ENCODE measurements around a stretch of chr13.

DNA sequence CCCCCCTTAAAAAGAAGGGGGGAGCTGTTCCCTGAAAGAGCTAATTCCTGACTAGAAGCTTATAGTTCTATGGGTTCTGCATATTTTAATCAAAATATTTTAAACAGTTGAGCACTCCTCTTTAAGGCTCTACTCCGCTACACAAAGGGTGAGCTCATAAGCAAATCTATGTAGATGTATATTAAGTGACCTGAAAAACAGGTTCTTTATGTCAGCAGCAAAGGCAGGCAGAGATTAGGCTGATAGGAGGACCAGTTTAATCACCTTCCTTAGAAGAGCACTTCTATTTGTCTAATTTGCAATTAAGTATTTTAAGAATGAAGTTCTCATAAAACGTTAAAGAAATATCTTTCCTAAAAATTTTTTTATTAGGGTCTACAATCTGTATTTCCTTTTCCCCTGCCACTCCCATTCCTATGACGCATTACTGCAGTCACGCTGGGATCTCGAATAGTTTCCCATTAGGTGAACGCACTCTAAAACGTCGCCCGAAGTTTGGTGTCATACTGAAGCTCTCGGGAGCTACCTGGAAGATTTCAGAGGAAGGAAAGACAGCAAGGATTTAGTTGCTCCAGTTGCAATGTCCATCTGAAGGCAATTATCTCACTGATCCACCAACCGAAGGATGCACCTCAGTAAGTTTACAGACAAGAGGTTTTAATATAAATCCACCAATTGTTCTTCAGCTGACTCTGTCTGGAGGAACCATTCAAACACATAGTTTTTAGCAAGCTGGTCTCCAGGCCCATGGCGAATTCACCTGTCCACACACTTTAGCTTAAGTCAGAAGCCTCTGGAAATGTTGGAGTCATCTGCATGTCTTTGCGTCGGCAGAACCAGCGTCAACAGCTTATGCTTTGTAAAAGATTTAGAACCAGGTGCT, 5.0 kb downstream of the EFNB2 start:
- RRBS, result no CpG with 5 or more reads among the region's 15 CpGs

- RRBS, result no CpG with 5 or more reads among the region's 3 CpGs
Observed at GRCh38 chr13:106709465-106709904, 141.5 kb upstream of the ARGLU1 start.

DNA sequence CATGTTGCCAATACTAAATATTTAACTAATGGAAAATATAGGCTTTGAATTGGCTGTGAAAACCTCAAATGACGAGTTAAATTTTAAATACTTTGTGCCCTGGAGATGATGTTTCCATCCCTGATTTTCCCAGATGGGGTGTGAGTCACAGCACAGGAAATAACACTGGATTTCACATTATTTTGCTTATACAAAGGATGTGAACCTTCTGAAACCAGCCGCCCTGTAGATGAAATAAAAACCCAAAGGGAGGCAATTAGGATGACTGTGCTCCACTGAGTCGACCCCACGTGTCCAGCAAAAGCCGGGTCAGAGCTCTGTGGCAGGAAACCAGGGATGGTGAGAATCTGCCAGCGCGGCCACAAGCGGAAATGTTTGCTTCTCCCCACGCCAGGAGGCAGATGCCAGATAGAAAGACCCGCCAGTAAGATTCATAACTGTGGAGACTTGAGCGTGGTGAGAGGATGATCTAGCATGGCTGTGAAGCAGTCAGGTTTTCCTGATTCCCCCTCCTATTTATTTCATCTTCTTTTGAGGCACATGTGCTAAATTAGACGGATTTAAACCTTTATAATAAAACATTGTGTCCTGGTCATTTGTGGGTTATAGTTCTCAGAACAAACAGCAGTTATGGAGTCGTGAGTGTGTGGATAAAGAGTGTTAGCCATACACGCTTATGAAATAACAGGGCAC, 416.3 kb downstream of the NALF1 start:
- RRBS, result no CpG with 5 or more reads among the region's 14 CpGs

DNA sequence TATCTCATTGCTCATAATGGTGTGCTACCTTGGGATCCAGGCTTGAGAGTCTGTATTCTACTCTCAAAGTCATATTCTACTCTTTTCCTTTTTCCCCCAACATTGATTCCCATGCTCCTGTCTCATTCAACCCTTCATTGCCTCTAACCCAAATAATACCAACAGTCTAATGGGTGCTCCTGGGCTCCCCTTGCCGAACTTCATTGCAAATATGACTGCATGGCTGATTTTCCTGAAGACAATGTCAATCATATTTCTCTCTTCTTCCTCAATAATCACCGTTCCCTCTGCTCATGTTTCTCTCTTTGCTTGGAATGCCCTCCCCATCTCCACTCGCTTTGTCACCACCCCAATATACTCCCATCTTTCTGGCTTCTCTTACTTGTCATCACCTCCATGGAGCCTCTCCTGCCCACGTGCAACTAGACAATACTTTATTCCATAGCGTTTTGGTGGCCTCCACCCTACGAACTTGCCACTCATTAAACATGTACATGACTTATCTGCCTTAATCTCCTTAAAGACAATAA, 147.6 kb downstream of the NALF1 start:
- RRBS, result no CpG with 5 or more reads among the region's 6 CpGs

GRCh38 chr13:107912807-107913195, 45.5 kb upstream of the NALF1 start:
- RRBS, result no CpG with 5 or more reads among the region's 2 CpGs

DNA sequence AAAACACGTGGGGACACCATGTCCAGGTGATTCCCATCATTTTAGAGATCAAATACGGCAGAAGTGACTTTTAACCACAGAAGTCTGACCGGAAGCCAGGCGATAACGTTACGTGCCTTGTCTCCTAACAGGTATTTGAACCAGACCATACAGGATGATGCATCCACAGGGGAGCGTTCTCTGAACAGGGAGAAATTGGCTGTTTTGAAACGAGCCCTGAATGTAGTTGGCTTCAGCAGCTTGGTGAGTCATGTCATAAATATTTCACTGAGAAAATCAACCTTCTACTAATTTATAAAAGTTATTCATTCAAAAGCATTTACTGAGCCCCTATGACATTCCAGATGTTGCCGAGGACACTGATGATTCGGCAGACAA, 328.1 kb downstream of the MYO16 start:
- RRBS, result no CpG with 5 or more reads among the region's 10 CpGs

GRCh38 chr13:109140828-109141278, 511.4 kb downstream of the MYO16 start:
- RRBS, result 7% methylated on average over 39 of the region's 47 CpGs

DNA sequence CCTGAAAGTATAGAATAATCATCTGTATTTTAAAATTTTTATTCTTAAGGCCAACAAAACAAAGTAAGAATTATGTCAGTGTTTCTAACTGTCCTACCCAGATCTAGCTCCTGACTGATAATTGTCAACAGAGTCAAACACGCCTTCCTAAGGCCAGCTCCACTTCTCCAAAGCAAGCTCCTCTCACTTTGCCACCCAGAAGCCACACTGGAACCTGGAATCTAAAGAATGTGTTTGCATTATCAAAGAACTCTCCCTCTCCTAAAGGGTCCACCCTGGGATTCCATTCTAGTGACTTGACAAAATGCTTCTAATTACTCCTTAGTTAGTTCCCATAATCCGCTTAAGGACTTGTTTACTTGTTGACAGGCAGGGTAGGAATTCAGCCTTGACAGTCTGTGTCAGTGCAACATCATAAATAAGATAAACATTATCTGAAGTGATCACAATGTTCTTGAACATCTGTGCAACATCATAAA, 512.3 kb downstream of the IRS2 start:
- RRBS, result no CpG with 5 or more reads among the region's 2 CpGs

DNA sequence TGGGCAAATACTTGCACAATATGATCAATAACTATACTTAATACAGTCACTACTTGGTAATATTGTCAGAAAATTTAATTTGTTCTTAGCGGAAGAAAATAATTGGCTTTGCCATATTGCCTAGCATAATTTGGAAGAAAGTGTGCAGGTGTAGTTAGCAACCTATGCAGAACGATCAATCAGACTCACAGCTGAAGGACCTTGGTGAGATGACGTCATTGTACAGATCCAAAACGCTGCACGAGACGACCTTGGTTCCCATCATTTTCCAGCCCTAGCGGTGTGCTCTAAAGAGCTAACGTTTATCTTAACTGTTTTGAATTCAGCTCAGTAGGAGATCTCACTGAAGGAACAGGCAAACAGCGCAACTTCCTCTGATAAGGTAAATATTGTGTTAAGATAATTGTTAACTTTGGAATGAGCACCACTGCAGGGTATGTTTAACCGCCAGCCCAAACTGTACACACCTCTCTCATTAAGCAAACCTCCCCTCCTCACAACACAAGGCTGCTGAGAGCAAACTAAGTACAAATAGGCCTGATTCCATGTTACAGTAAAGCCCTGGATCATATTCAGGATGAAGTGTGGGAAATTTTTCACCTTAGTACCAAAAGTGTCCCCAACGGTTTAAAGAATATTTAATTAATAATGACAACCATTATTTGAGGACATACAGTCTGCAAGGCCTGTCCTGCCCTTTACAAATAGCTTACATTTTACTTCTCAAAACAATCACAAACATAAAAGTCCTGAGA, 476.3 kb downstream of the IRS2 start:
- RRBS, result no CpG with 5 or more reads among the region's 11 CpGs

DNA sequence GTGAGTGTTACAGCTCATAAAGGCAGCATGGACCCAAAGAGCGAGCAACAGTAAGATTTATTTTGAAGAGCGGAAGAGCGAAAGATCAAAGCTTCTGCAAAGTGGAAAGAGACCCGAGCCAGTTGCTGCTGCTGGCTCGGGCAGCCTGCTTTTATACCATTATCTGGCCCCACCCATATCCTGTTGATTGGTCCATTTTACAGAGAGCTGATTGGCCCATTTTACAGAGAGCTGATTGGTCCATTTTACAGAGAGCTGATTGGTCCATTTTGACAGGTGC, 468.0 kb downstream of the IRS2 start:
- RRBS, result no CpG with 5 or more reads among the region's 5 CpGs

- RRBS, result no CpG with 5 or more reads among the region's 8 CpGs
Observed at GRCh38 chr13:109394469-109395100, 391.8 kb downstream of the IRS2 start.

- RRBS, result no CpG with 5 or more reads among the region's 7 CpGs
Observed at GRCh38 chr13:109402914-109403383, 383.4 kb downstream of the IRS2 start.

- RRBS, result no CpG with 5 or more reads among the region's 5 CpGs
Observed at GRCh38 chr13:109694796-109695223, 91.6 kb downstream of the IRS2 start.

DNA sequence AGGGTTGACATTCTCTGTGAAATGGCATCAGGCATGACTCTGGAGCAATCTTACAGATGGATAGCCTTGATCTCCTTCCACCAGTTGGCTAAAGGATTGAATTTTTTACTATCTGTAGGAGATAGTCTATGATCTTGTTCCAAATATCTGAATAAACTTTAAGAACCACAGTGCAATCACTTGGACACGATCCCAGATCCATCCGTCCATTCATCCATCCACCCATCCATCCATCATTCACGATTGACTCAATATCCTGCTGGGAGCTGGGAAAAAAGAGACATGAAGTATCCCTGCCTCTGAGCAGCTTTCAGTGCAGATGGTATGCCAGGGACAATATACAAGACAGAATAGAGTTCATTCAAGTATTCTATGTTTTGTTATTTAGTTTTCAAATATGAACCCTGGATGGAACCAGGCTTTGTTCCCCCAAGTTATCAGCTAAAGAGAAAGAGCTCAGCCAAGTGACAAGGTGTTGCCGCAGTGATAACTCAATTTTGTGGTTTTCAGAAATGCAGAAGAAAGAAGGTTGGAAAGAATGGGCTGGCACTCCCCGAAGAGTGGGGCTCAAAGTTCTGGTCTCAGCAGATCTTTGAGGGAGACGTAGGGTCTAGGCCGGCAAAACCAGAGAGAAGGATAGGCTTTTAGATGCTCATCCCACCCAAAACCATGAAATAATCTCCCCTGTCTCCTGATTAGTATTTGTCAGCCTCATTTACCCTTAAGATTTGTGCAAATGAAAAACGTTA, 66.3 kb downstream of the IRS2 start:
- RRBS, result no CpG with 5 or more reads among the region's 8 CpGs

- RRBS, result no CpG with 5 or more reads among the region's 20 CpGs
Observed at GRCh38 chr13:109744359-109744908, 41.9 kb downstream of the IRS2 start.

DNA sequence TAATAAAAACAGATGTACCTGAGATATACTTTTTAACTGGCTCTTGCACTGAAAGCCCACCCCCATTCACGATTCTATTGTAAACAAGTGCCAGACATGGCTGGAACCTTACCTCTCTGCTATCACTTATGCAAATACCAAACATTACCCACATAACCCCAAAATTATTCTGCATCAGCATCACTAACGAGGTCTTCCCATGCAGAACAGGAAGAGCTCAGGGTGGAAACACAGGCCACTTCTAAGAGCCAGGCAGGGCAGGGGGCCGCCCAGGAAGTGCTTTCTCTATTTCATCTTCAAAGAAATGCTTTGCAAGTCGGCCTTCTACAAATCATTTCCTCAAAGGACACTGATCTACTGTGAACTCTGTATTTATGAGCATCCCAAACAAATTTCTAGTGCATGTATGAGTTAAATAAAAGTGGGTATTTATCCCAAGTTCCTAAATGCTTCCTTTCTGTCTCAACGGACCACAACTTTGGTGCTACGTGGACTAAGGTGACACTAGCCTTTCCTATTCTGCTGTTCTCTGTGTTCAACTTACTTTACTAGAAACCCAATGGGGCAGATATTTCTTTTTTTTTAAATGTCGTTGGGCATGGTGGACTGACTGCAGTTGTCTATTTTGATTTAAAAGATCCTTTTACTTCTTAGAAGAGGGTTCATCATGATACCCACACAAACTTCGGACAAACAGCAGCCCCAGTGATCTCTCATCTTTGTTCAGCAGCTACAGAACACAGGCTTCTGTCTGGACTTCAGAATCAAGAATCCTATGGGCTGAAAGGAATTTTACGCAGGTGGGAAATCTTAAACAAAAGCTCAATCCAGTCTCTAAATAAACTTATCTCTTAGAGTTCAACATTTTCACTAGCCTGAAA, 7.1 kb downstream of the IRS2 start:
- RRBS, result no CpG with 5 or more reads among the region's 9 CpGs

DNA sequence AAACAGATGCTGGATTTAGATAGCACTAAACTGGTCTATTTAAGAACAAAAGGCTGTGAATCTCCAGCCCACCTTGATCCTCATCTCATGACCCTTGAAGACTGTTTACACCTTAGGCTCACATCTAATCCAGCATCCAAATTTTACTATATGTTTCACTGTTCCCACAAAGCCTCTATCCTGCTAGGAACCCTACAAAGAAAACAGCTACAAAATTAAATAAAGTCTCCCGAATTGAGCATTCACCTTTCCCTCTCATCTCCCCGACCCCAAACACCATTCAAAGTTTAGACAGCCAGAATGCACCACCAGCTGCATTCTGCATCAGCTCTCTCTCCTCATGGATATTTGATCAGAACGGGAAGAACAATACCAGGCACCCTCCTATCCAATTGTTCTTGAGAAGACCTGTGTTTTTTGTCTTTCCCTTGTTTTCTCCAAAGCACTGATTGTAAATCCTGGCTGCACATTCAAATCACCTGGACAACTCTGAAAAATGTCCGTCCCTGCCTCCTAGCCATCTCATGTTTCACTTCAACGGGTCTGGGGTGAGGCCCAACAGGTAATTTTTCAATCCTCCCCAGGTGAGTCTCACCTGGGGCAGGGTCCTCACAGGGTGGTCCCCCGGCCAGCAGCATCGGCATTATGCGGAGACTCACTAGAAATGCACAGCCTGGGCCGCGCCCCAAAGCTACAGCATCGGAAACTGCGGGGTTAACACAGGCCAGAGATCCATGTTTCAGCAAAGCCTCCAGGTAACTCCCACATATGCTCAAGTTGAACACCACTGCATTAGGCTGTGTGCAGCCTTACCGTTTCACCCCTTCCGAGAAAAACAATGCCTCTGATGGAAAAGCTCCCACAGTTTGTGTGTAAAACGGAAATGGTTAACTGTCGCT, 5.5 kb downstream of the IRS2 start:
- RRBS, result no CpG with 5 or more reads among the region's 16 CpGs

- RRBS, result no CpG with 5 or more reads among the region's 4 CpGs
Observed at GRCh38 chr13:109791155-109791771, 4.9 kb upstream of the IRS2 start.

DNA sequence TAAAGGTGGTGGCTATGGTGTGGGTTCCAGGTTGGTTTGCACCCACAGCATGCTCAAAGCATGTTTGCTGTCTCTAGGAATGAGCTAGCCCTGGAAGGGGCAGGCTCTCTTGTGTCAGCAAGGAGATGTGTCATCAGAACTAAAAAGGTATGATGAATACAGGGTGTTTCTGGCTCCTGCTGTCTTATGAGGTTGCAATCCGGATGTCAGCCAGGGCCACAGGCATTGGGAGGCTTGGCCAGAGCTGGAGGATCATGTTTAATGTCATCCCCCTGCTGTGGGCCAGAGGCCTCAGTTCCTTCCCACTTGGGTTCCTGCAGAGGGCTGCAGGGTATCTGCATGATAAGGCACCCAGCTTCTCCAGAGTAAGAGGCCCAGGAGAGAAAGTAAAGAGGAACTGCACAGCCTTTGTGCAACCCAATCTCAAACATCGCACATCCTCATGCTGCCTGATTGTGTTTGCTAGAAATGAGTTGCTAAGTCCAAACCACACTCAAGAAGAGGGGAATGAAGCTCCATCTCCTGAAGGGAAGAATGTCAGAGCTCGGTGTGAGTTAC, 193.6 kb downstream of the COL4A1 start:
- RRBS, result no CpG with 5 or more reads among the region's 3 CpGs

DNA sequence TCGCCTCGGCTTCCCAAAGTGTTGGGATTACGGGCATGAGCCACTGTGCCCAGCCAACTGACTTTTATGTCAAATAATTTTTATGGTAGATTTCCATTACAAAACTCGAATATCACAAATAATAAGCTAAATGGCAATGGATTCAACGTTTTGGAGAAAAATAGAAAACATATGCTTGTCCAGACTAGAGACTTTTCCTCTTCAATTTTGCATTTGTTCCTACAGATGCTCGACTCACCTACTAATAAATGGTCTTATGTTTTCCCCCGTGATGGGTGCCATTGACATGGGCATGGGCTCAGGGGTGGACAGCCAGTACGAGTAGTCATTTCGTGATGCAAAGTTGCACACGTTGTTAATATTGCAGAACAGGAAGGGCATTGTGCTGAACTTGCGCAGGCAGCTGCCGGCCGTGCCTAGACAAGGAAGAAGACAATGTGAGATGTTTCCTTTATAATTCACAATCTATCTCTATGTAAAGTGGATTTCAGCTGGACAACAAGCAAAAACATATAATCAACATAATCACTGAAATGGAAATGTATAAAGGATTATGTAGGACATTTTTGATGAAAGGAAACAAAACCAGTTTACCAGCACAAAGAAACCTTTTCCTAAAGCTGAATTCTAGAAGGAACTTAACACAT, 145.9 kb downstream of the COL4A1 start:
- RRBS, result no CpG with 5 or more reads among the region's 13 CpGs